Uterus (tissue), 7 donors: ENCODE measurements around a stretch of chr11.

- PRO-cap, 4 experiments, result peak in 1 of 4 experiments; most common plus-strand start chr11:64870706 (in 1)
- RAMPAGE, long total RNA, 2 experiments, result no peak in any of the 2 experiments
- RRBS, result 8% methylated on average over 7 of the region's 34 CpGs
These were observed 7.7 kb downstream of the EHD1 start for GRCh38 chr11:64870368-64871516.

GRCh38 chr11:64875463-64875724 is 3.0 kb downstream of the EHD1 start:
- PRO-cap, 4 experiments, result no peak in any of the 4 experiments
- RAMPAGE, long total RNA, 2 experiments, result no peak in any of the 2 experiments
- RRBS, result no CpG with 5 or more reads among the region's 7 CpGs

- PRO-cap, 4 experiments, result no peak in any of the 4 experiments
- RAMPAGE, long total RNA, 2 experiments, result no peak in any of the 2 experiments
- RRBS, result no CpG with 5 or more reads among the region's 13 CpGs
These were observed 7.1 kb upstream of the EHD1 start for GRCh38 chr11:64885259-64886113.

DNA sequence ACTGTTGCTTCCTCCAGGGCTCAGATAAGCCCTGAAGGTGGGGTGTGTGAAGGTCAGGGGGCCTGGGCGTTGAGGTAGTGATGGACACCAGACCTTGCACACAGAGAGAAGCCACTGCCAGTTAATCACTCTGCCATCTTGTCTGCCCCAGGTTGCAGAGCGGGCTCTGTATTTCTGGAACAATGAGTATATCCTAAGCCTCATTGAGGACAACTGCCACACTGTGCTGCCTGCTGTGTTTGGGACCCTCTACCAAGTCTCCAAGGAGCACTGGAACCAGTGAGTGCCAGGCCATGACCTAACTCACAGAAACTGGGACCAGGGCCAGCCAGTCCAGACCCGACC is 3.1 kb downstream of the GPHA2 start:
- PRO-cap, 4 experiments, result no peak in any of the 4 experiments
- RAMPAGE, long total RNA, 2 experiments, result no peak in any of the 2 experiments
- RRBS, result no CpG with 5 or more reads among the region's 3 CpGs

- PRO-cap, 4 experiments, result no peak in any of the 4 experiments
- RAMPAGE, long total RNA, 2 experiments, result no peak in any of the 2 experiments
- RRBS, result no CpG with 5 or more reads among the region's 24 CpGs
These were observed 1.5 kb downstream of the TM7SF2 start for GRCh38 chr11:65113079-65113670.

DNA sequence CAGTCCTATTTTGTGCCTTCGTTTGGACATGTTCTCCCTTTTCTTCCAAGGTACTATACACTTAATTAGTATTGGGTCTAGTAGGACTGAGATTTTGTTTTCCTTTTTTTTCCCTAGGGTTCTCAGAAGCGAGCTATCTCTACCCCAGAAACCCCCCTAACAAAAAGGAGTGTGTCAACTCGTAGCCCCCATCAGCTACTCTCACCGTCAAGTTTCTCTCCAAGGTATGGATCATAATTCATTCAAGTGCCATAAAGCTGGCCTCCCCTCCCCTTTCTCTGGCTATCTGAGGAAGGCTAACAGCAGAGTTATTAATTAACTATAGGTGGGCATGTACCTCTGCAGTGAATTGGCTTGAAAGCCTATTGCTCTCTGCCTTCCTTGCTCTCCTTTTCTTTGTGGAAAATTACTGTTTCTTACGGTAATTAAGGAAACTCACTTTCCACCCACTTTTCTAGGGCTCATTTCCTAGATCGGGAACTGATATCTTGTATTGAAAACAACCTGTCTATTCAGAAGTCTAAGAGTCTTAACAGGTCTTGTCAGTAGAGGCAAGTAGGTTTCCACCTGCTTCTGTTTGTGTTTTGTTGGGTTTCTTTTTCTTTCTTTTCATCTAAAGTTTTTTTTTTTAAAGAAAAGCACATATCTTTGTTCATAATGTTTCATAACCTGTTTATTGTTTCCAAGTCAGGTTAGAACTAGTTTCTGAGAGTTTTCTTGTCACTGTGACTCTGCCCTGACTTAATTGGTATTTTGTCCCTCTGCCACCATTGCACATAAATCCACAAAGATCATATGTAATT is 14.2 kb downstream of the POLA2 start:
- PRO-cap, 4 experiments, result no peak in any of the 4 experiments
- RAMPAGE, long total RNA, 2 experiments, result no peak in any of the 2 experiments
- RRBS, result no CpG with 5 or more reads among the region's 6 CpGs

DNA sequence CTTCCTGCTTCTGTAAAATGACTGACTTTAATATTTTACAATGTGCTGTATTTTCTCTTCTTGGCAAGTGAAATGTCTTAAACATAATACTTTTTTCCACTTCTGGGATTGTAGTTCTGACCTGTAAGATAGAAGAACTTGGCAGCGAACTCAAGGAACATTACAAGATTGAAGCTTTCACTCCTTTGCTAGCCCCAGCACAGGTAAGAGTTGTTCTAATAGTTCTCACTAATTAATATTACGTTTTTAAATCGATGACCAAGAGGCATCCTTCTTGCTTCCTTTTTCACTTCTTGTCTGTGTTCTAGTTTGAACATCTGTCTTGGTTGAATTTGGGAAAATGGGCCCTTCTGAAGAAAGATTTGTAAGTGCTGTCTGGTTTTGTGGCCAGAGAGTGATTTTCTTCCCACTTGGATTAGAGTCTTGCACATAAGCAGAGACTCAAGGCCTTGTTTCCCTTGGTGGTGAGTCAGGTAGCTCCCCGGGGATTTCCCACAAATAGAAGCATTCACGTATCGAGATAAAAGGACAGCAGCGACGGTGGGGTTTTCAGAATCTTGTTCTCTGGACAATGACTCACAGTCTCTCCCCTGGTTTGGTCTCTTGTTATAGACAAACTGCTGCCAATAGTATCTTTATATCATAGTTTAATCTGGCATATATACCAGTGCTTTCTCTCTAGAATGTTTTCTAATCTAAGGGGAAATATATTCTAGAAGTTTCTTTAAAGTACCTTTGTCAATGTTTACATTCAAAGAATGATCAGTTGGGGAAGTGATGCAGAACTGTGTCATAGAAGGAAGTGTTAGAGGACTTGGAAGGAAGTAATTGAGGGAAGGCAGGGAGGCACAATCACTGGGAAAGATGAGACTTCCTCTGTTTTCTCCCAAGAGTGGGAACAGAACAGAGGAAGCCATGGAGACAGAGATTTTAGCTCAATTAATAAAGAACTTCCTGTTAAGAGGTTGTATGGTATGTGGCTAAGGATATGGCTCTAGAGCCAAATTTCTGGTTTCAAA is 18.0 kb downstream of the POLA2 start:
- PRO-cap, 4 experiments, result no peak in any of the 4 experiments
- RAMPAGE, long total RNA, 2 experiments, result no peak in any of the 2 experiments
- RRBS, result no CpG with 5 or more reads among the region's 8 CpGs

- PRO-cap, 4 experiments, result no peak in any of the 4 experiments
- RAMPAGE, long total RNA, 2 experiments, result no peak in any of the 2 experiments
- RRBS, result no CpG with 5 or more reads among the region's 8 CpGs
These were observed 20.2 kb upstream of the CDC42EP2 start for GRCh38 chr11:65294470-65294897.

DNA sequence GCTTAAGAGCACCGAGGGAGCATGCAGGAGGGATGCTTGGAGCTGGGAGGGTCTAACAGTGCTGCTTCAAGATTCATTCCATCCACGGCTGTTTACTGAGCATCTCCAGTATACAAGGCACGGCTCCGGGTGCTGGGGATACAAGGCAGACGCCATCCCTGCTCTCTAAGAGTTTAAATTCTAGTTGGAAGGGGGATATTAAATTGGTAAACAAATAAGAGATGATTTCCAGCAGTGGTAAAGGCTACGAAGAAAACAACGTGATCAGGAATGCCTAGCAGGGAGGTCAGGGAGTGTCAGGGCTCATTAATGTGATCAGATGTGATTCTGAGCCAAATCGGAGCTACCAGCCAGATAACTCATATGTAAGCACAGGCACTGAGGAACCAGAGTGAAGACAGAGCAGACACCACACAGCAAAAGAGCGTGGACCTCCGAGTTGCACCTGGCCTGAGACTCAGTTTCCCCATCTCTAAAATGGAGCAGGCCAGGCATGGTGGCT is 7.8 kb downstream of the CDC42EP2 start:
- PRO-cap, 4 experiments, result no peak in any of the 4 experiments
- RAMPAGE, long total RNA, 2 experiments, result no peak in any of the 2 experiments
- RRBS, result no CpG with 5 or more reads among the region's 10 CpGs

DNA sequence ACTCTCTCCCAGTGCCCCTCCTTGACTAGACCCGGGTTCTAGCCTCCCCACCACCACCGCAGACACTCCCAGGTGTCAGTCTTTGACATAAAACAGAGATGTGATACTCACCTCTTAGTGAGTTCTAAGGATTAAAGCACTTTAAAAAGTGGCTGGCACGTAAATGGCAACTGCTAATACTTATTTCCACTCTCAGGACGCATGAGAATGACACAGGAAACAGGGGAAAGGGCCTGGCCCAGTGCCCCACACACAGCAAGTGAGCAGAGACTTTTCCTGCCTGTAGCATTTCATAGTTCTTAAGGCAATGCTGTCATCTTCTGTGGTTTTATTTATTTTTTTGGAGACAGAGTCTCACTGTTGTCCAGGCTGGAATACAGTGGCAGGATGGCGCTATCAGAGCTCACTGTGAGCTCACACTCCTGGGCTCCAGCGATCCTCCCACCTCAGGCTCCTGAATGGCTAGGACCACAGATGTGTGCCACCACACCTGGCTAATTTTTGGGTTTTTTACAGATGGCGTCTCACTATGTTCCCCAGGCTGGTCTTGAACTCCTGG is 2.0 kb upstream of the FRMD8 start:
- PRO-cap, 4 experiments, result no peak in any of the 4 experiments
- RAMPAGE, long total RNA, 2 experiments, result no peak in any of the 2 experiments
- RRBS, result no CpG with 5 or more reads among the region's 7 CpGs

GRCh38 chr11:65385015-65385619 is 1.3 kb upstream of the FRMD8 start:
- PRO-cap, 4 experiments, result peak in 2 of 4 experiments; most common plus-strand start chr11:65385398 (in 2)
- RAMPAGE, long total RNA, 2 experiments, result no peak in any of the 2 experiments
- RRBS, result no CpG with 5 or more reads among the region's 2 CpGs

DNA sequence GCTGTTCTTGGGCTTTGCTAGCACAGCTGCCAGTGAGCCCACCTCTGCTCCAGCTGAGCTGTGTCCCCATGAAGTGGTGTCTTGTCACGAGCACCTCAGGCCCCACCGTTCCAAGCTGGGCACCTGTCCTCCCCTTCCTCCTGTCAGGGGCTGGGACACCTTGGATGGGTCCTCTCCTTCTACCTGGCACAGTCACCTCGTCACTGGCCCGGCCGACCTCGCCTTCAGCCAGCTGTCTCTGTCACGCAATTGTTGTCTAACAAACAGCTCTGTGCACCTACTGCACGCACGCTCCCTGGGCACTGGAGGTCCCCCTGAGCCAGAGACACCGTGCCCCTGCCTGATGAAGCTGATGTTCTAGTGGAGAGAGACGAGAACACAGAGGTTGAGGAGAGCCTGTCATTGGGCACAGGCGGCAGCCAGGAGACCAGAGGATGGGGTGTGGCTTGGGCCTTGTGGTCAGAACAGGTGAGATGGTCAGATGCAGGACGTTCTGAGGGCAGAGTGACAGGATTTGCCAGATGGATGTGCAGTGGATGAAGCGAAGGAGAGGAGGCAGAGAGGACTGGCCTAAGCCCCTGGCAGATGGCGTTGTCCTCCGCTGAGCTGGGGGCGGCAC is 10.7 kb downstream of the FRMD8 start:
- PRO-cap, 4 experiments, result no peak in any of the 4 experiments
- RAMPAGE, long total RNA, 2 experiments, result no peak in any of the 2 experiments
- RRBS, result no CpG with 5 or more reads among the region's 17 CpGs

DNA sequence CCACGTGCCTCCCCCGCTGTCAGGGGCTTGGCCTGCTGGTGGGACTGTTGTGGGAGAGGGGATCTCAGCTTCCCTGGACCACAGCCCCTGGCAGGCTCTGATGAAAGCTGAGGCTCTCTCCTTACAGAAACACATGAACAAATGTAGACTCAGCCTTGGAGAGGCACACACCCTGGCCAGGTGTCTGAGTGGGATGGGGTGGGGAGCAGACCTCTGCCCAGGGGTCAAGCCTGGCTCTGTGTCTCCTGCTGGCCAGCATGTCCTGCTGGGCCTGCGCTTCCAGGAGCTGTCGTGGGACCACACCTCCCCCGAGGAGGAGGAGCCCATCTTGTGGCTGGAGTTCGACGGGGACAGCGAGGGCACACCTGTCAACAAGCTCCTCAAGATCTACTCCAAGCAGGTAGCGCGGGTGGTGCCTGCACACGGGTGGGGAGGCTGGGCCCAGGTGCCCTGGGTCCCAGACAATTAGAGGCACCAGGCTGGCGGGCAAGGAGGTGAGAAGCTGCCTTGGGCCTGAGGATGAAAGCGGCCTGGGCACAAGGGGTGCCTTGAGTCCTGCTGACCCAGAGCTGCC is 14.1 kb downstream of the FRMD8 start:
- PRO-cap, 4 experiments, result no peak in any of the 4 experiments
- RAMPAGE, long total RNA, 2 experiments, result start-site peak on the plus strand in 1 of 2 experiments, centred at position 391 of the sequence, 7 reads per replicate
- RRBS, result no CpG with 5 or more reads among the region's 13 CpGs

GRCh38 chr11:65420933-65421919 is 34.8 kb downstream of the FRMD8 start:
- PRO-cap, 4 experiments, result peak in 4 of 4 experiments; most common plus-strand start chr11:65421384 (in 4); most common minus-strand start chr11:65421353 (in 3)
- RAMPAGE, long total RNA, 2 experiments, result start-site peak on the plus strand in 1 of 2 experiments, at chr11:65421418-65421430 at its widest, 14 reads per replicate
- RRBS, result no CpG with 5 or more reads among the region's 19 CpGs

- PRO-cap, 4 experiments, result no peak in any of the 4 experiments
- RAMPAGE, long total RNA, 2 experiments, result no peak in any of the 2 experiments
- RRBS, result no CpG with 5 or more reads among the region's 5 CpGs
These were observed 39.0 kb downstream of the FRMD8 start for GRCh38 chr11:65425509-65425795.

GRCh38 chr11:65440128-65440461 is 53.7 kb downstream of the FRMD8 start:
- PRO-cap, 4 experiments, result no peak in any of the 4 experiments
- RAMPAGE, long total RNA, 2 experiments, result no peak in any of the 2 experiments
- RRBS, result no CpG with 5 or more reads among the region's 5 CpGs

- PRO-cap, 4 experiments, result no peak in any of the 4 experiments
- RAMPAGE, long total RNA, 2 experiments, result no peak in any of the 2 experiments
- RRBS, result no CpG with 5 or more reads among the region's 9 CpGs
These were observed 63.4 kb downstream of the FRMD8 start for GRCh38 chr11:65449945-65450144.

GRCh38 chr11:65487774-65488804 is 36.8 kb upstream of the SCYL1 start:
- PRO-cap, 4 experiments, result peak in 4 of 4 experiments; most common plus-strand start chr11:65487870 (in 3); most common minus-strand start chr11:65488668 (in 1)
- RAMPAGE, long total RNA, 2 experiments, result no peak in any of the 2 experiments
- RRBS, result no CpG with 5 or more reads among the region's 21 CpGs

- PRO-cap, 4 experiments, result peak in 4 of 4 experiments; most common plus-strand start chr11:65496414 (in 3); most common minus-strand start chr11:65496395 (in 2)
- RAMPAGE, long total RNA, 2 experiments, result no peak in any of the 2 experiments
- RRBS, result no CpG with 5 or more reads among the region's 4 CpGs
These were observed 28.7 kb upstream of the SCYL1 start for GRCh38 chr11:65496213-65496499.

GRCh38 chr11:65505168-65505499 is 19.7 kb upstream of the SCYL1 start:
- PRO-cap, 4 experiments, result no peak in any of the 4 experiments
- RAMPAGE, long total RNA, 2 experiments, result no peak in any of the 2 experiments
- RRBS, result no CpG with 5 or more reads among the region's 5 CpGs